LNCaP clone FGC (cell line): ENCODE data around the genes LRRD1 and GATAD1.

DNA sequence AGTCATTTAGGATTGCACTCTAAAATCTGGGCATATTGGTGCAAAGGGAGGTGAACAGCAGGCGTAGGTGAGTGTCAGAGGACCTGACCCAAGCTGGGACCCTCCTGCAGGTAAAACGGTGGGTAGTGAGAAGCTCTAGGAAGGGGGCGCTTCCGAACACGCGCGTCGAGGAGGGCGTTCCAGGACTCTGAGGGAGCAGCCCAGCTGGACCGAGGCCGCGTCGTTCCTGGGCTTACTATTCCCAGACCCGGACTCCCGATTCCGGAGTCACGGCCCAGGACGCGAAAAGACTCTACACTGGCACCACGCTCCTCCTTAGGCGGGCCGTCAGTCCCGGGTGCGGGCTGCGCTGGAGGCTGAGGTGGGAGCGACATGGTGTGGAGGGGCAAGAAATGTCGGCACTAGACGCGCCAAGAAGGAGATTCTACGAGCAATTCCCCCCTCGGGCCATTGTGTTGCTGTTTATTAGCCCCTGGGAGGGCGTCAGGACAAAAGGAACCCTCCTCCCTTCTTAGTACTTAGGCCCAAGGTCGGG lies 635 bp upstream of the RUNDC3B start:
- RRBS, 2 experiments: 6 to 12% methylated on average over 8 of the region's 33 CpGs

- RRBS, 2 experiments: 2 to 6% methylated on average over 10 of the region's 33 CpGs
These were observed 671 bp downstream of the RUNDC3B start for GRCh38 chr7:87628815-87629322.

DNA sequence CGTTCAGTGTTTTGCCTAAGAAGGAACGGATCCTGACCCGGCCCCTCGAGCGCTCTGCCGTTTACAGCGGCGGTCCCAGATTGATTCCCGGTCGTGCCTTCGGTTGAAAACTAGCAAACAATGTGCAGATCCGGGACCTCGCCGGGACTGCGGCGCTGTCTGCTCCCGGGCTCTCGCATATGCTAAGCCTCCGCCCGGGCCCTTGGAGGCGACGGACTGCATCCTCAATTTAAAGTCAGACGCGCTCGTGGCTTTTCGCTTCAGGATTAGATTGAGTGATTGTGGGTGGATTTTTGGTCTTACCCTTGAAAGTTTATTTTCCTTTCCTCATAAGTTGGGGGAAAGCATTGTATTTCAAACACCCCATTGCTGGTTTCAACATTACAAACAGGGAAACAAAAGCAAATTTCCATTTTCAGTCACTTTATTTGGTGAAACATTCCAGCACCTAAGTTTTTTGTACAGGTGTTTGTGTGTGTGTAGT lies 670 bp downstream of the DBF4 start:
- RRBS, 2 experiments: 1 to 2% methylated on average over 9 of the region's 26 CpGs

- RRBS, 2 experiments: no CpG with 5 or more reads among the region's 7 CpGs
These were observed 7.4 kb upstream of the ADAM22 start for GRCh38 chr7:87926419-87927277.

DNA sequence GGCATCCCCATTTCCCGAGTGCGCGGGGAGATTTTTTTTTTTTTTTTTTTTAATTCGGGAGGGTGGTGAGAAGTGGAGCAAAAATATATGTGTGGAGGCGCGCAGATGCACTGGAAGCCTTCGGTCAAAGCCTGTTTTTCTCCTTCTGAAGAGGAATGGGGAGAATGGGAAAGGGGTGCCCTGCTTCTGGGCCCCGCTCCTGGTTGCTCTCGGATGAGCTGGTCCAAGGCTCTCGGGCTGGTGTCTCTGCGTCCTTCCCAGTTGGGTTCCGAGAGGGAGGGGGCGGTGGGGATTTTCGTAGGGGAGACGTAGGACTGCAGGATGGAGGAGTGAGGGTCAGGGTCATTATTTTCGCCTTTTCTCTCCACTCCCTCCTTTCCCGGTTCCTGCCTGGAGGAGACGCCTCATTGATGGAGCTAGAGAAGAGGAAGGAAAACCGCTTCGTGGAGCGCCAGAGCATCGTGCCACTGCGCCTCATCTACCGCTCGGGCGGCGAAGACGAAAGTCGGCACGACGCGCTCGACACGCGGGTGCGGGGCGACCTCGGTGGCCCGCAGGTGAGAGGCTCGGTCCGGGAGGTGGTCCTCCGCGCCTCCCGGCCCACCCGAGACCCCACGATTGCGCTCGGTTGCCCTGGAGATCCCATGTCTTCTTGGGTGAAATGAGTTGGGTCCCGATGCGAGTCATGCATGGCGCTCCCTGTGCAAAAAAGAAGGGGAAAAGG lies 741 bp downstream of the ADAM22 start:
- RRBS, 2 experiments: no CpG with 5 or more reads among the region's 51 CpGs

DNA sequence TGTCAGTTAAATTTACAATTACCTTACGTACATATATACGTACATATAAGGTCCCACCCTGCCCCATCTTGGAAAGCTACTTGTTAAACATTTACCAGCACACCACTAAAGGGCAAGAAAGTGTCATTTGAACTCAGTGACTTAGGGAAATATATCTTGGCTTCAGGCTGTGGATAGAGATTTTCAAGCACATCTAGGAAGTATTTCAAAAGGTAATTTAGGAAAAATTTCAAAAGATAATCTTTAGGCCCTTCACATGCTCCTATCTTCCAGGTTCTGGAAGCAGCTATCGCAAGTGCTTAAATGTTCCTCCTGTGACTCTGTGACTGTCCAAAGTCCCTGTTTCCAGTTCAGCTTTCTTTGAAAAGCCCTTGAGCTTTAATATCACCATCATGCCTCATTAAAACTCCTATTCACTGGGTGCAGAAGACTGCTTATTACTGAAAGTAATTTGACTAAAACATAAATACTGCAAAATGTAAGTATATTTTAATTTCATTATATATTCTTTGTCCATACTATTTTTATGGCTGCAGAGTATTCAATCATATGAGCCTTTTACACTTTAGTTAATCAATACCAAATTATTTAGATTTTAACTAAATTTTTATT lies 9.8 kb upstream of the SRI start:
- RRBS, 2 experiments: no CpG with 5 or more reads among the region's 3 CpGs

DNA sequence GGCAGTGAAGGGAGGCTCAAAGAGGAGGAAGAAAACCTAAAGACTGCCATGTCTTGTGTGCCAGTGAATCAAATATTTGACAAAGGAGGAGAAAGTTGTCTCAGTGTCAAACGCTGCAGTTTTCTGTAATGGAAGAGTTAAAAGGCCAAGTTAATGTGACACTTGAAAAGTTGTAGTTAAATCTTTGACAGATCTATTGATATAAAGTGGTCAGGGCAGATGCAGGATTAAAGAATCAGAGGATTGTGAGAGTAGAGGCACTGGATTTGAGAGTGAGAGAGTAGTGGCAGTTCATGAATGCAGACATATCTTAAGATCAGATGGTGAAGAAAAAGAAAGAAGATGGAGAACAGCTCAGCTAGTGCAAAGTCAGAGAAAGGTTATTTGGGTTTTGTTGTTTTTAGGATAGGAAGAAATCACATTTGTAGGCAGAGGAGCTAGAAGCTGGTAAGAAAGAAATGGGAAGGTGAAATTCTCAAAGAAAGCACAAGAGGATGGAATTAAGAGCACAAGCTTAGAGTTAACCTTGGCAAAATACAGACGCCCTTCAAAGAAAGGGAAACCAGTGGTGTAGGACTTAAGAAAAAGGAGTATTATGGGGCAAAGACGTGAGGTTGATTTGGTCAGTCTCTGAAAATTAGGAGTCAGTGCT lies 24.6 kb downstream of the CFAP69 start:
- RRBS, 2 experiments: no CpG with 5 or more reads among the region's 3 CpGs

- RRBS, 2 experiments: no CpG with 5 or more reads among the region's 6 CpGs
These were observed 1.2 kb downstream of the GTPBP10 start for GRCh38 chr7:90347602-90348143.

- RRBS, 2 experiments: no CpG with 5 or more reads among the region's 2 CpGs
These were observed 8.0 kb upstream of the PTTG1IP2 start for GRCh38 chr7:90461303-90461890.

DNA sequence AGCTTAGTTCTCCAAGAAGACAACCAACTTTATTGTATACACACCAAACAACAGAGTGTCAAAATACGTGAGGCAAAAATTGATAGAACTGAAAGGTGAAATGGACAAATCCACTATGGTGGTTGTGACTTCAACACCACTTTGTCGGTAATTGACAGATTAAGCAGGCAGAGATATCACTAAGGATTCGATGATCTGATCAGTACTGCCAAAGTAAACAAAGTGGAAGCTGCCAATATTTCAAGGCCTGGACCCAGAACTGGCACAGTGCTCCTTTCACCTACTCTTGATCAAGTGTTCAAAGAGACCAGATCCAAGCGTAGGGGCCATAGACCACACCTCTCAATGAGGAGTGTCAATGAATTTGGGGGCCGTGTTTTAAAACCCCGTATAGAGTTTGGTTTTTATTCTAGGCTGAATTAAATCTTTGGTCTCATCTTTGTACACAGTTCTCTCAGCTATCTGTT lies 167.0 kb downstream of the CDK14 start:
- RRBS, 2 experiments: no CpG with 5 or more reads among the region's 6 CpGs

DNA sequence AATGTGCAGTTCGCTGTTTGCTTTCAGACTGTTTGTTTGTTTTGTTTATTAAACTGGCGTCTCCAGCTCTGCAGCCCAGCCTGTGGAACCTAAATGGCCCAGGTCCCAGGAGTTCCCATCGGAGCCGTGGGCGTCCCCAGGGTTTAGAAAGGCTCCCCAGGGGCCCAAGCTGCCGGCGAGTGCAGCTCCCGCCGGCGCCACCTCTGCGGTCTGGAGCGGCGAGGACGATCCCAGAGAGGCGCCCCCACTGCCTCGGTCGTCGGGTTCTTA lies 908 bp upstream of the FZD1 start:
- RRBS, 2 experiments: no CpG with 5 or more reads among the region's 18 CpGs

DNA sequence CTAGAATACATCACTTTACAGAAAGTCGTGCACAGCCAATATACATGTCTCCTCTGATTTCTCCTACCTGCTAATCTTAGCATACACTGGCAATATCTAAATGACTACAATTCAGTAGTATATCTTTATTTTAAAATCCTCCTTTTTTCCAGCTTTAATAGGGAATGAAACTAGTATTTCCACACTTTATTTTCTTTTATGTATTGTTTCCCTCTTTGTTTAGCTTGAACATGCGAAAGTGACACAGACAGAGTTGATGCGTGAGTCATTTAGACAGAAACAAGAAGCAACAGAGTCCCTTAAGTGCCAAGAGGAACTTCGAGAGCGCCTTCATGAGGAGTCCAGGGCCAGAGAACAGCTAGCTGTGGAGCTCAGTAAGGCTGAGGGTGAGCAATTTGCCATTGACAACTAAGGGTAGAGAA lies 73.2 kb downstream of the CYP51A1 start:
- RRBS, 2 experiments: no CpG with 5 or more reads among the region's 5 CpGs

DNA sequence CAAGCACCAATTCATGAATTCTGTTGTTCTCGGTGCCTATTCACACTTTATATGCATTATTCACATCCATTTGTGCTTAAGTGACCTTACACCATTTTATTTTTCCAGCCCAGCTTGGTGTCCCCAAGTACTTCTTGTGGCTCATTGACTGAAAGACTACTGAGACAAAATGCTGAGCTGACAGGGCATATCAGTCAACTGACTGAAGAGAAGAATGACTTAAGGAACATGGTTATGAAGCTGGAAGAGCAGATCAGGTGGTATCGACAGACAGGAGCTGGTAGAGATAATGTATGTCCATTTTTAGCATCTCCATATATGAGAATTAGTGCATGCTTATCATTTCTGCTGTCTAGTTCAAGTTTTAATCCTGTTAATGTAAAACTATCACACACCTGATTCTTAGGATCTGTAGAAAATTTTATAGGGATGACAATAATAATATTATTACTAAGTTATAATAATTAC lies 34.7 kb downstream of the CYP51A1 start:
- RRBS, 2 experiments: no CpG with 5 or more reads among the region's 2 CpGs

- RRBS, 2 experiments: 3 to 16% methylated on average over 11 to 12 of the region's 46 CpGs
These were observed at the start of gene LRRD1 for GRCh38 chr7:92178877-92179447. LRRD1 (minus strand) TSS chr7:92179142.

- RRBS, 2 experiments: 2% methylated on average over 31 to 33 of the region's 65 CpGs
These were observed at the start of gene GATAD1 for GRCh38 chr7:92447027-92447858. GATAD1 (plus strand) TSS chr7:92447482.

GRCh38 chr7:92539164-92540290 lies 10.9 kb downstream of the RBM48 start:
- RRBS, 2 experiments: no CpG with 5 or more reads among the region's 8 CpGs

- RRBS, 2 experiments: no CpG with 5 or more reads among the region's 6 CpGs
These were observed 16.7 kb upstream of the FAM133B start for GRCh38 chr7:92606787-92607384.

GRCh38 chr7:92614388-92615100 lies 24.4 kb upstream of the FAM133B start:
- RRBS, 2 experiments: no CpG with 5 or more reads among the region's 3 CpGs

- RRBS, 2 experiments: no CpG with 5 or more reads among the region's 3 CpGs
These were observed 37.7 kb upstream of the FAM133B start for GRCh38 chr7:92627975-92628274.